Duodenum (tissue), 1 donor: Measurements from ENCODE around the gene ID2.

DNA sequence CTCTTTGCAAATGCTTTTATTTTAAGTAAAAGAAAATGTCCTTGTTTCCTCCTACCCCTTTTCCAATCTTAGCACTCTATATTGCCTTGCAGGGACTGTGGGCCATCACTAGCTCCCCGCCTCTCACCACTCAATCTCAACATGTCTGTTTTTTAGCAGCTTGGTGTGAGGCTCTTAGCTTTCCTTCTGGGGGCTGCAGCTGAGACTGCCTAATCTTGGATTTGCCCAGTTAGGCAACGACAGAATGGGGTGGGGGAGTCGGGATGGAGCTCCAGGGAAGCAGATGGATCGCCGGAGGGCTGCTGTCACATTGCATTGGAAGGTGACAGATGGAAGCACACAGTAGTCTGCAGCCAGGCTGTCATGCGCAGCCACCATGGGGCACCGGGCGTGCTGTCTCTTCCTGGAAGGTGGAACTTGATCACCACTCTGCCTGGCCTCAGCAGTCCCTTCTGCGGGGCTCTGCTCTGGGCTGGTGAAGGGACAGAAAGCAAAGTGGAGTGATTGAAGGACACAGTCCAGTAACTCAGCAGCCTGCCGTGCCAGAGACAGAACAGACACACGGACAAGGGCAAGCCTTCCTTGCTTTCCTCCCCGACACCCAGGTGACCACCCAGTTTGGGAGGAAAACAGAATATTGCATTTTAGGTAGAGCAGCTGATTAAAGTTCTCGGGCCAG lies 40.7 kb downstream of the RNF144A start:
- PRO-cap, result no peak

DNA sequence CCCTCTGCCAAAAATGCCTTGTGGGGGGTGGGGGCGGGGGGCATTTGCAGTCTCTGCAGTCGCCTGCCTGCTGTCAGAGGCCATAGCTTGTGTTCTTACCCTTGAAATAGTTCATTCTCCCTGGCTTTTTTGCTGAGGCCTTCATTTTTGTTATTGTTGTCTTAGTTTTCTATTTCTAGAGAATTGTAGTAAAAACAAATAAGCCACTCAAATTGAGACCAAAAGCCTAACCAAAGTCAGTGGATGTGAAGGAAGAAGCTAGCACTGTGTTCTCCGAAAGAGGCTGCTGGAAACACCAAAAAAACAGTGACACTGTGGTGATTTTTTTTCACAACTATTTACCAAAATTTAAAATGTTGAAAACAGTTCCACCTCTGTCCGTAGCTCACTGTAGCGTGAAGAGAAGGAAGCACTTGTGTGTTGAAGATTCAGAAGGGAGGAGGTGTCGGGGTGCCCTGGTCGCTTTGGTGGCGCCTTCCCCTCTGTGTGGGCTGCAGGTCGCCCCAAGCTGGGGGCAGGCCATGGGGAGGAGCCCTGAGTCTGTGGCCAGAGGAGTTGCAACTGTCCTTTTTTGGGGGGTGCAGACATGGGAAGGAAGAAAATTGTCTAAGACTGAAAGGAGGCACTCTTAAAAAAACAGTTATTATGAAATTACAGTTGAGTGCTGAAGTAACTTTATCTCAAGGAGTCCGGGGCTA lies 81.8 kb downstream of the RNF144A start:
- PRO-cap, result no peak

GRCh38 chr2:7026603-7027170 lies 109.5 kb downstream of the RNF144A start:
- PRO-cap, result no peak

- PRO-cap, result no peak
Observed at GRCh38 chr2:7057915-7058578, 140.8 kb downstream of the RNF144A start.

- PRO-cap, result bidirectional peak, plus-strand start at chr2:7431138, minus-strand start at chr2:7431047
Observed at GRCh38 chr2:7430901-7431837, 514.0 kb downstream of the RNF144A start.

DNA sequence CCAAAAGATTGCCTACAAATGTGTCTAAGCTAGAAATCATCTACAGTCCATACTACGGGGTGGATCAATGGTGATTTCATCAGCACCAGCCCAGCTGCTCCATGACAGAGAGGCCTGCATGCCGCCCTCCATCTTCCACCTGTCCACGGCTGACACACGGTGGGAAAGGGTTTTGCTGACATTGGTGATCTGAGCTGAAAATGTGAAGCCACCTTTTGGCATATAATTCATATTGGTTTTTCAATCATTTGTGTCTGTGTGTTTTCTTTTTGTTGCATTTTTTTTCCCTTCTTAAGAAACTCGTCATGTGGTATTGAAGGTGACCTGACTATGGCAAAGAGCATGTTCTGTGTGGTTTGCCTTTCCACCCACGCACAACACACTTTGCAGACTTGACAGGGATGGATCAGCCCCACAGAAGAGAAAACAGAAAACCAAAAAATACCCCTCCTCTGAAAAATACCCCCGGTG lies 533.1 kb downstream of the RNF144A start:
- PRO-cap, result unidirectional peak, plus-strand start at position 389 of the sequence

DNA sequence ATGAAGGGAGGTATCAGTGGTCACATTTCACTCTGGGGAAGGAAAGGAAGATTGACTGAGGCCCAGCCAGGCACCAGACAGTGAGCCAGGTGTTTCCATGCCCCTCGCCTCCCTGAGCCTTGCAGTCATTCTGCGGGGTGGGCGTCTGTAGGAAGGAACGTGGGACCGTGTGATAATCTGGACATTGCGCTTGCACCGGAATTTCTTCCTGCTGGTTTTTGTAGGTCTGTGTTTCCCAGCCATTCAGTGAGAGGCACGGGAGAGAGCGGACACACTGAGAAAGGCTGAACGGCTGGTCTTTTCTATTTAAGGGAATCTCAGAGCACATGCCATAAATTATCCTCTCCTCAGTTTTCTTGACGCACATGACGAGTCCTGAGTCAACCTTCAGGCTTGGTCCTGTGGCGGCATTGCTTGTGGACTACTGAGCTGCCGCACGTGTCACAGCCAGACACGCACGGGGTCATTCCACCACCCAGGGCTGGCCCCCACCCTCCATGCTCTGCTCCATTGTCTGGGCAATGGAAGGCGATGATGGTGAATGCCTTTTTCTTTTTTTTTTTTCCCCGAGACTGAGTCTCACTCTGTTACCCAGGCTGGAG lies 519.3 kb upstream of the ID2 start:
- PRO-cap, result no peak

- PRO-cap, result no peak
Observed at GRCh38 chr2:8234094-8234645, 447.7 kb upstream of the ID2 start.

DNA sequence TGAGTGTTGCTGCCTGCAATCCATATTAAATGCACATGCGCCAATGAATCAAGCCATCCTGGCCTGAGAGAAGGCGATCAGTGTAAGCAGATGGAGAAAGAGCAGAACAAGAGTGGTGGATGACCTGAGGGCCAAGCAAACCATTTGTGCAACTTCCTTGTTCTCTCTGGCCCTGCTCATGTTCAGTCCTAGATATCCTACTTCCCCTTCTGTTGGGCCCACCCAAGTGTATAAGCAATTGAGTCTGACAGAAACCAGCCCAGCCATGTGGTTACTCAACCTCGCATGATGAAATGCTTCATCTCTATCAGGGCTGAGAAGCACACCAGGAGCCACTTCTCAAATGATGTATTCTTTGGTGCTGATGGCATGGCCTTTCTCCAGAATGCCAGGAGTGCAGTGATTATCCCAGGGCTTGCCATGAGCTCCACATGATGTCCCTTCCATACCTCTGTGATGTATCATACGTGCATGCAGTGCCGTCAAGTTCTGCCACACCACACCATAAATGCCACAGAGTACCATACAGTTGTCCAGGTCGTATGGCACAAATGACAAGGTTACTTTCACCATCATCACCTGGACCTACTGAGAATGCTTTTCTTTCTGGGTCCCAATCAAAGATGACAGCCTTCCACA lies 382.9 kb upstream of the ID2 start:
- PRO-cap, result no peak

DNA sequence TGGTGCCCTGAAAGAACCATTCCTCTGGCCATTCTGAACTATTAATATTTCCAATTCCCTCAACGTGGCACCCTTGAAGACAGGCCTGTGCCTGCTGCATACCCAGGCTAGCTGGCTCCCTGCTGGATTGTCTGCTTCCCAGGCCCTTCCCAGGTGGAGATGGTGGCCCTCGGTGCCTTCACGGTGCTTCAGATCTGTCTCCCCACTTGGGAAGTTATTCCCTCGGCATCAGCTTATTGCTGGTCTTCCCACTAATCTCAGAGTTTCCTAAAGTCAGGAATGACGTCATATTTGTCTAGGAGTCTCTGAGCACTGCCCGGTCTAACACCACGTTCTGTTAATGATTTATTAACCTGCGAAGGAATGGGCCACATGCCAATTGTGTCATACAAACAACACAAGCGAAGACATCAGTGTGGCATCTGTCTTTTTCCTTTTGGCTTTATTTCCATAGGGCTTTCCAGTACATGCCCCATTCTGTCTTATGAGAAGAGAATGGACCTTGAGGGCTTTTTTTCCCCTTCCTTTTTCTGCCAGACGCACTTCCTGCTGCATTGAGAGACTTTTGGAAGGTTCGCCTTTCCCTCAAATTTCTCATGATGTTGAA lies 269.7 kb upstream of the ID2 start:
- PRO-cap, result no peak

DNA sequence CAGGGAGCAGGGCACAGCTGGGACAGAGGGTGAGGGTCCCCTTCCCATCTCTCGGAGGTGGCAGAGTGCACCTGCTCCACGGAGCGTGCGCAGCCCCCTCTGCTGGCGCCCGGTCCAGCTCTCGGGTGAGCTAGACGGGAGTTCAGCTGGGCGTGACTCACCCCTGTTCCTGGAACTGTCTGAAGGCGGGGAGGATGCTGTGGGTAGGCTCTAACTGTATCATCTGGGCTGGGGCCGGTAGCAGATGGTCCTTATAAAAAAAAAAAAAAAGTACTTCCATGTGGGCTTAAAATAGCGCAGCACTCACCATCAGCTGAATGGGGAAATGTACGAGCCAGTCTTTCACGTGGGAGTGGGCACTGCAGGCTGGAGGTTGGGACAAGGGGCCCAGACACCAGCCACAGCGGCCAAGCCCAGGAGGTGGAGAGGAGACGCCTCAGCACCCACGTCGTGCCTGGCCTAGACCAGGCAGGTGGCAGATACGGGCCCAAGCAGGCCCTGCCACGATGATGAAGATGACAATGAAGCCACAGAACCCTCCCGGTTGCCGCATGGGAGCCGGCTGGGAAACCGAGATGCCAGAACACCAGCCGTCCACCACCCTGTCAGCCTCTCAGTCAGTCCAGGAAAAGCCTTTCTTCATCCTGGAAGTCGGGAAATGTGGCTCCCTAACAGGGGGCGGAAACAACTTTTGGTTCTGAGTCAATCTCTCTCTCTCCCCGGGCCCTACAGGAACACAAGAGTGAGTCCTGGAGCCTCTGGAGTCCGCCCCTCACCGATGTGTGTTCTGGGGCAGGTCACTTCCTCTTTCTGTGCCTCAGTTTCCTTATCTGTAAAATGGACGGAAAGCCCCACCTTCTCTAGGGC lies 136.6 kb upstream of the ID2 start:
- PRO-cap, result bidirectional peak, plus-strand start at position 364 of the sequence, minus-strand start at position 101 of the sequence

DNA sequence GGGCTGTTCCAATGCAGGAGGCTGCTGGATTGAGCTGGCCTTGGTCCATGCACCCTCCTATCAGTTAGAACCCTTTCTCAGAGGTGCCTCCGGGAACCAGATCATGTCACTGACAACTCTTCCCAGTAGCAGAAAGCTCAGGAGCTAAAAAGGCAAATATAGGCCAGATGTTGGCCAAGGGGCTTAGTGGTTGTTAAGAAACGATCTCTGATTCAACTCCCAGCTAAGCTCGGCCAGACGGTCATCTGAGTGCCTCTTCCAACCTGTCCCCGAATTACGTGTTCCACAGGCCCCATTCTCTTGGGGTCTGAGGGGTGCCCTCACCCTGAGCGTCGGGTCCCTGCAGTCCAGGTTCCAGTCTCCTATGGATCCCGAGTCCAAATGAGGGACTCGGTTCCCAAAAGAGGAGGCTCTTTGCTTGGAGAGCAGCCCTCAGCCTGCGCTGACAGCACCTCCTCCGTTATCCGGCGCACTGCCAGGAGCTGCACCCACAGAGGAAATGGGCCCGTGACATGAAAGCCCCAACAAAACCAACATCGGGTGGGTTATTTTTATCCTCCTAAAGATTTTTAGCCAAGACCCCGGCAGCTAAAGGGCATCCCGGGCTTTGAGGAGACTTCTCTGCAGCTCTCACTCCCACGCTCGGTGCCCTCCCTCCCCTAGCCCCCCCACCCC lies 106.7 kb upstream of the ID2 start:
- PRO-cap, result no peak

DNA sequence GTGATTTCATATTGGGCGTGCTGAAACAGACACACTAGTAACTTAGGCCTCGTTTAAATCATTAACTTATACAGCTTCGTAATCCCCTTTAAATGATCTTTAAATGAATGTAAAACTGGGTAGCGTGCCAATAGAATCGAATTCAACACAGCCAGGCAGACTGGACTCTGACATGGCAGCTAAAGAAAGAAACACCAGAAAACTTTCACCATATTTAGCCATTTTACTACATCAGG lies 2.3 kb upstream of the ID2 start:
- PRO-cap, result no peak

DNA sequence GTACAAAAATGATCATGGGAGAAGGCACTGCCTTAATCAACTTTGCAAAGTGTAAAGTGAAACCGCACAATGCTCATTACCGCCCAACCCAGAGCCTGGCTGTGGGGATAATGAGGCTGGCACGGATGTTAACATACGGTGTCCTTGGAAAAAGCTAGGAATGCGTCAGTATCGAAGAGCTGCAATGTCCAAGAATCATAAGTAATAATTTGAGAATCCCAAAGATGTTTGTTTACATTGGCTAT lies 2.1 kb upstream of the ID2 start:
- PRO-cap, result unidirectional peak, minus-strand start at position 103 of the sequence

DNA sequence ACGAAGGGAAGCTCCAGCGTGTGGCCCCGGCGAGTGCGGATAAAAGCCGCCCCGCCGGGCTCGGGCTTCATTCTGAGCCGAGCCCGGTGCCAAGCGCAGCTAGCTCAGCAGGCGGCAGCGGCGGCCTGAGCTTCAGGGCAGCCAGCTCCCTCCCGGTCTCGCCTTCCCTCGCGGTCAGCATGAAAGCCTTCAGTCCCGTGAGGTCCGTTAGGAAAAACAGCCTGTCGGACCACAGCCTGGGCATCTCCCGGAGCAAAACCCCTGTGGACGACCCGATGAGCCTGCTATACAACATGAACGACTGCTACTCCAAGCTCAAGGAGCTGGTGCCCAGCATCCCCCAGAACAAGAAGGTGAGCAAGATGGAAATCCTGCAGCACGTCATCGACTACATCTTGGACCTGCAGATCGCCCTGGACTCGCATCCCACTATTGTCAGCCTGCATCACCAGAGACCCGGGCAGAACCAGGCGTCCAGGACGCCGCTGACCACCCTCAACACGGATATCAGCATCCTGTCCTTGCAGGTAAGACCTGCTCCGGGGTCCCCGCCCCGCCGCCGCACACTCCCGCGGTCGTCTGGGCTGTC lies at the start of gene ID2:
ID2 (plus strand) TSS at position 70 of the 589 bp plus-strand sequence.
- PRO-cap, result bidirectional peak, plus-strand start at position 70 of the sequence, minus-strand start outside the sequence

DNA sequence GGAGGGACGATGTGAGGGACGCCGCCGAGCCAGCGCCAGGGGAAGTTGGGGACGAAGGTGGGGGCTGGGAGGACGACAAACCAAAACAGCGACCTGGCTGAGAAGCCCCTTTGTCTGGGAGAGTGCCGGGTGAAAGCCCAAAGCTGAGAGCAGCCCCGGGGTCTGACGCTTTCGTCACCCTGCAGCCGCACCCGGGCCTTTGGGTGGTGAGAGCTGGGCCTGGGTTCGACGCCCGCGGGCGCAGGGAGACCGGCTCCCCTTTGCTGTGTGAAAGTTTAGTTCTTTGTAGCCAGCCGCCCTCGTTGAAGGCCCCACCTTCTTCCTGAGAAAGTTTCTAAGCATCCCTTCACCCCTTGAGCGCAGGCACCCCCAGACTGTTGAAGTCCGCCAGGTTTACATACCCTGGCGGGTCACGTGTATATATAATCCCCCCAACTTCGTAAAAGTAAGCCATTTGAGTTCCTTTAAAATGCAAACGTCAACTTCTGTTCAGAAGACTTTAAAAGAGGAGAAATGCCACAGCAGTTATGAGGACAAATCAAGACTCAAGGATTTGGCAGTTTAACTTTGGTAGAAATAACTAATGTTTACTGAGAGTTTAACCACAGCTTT lies 872 bp upstream of the MBOAT2 start:
- PRO-cap, result no peak

GRCh38 chr2:9112099-9112825 lies 94.3 kb upstream of the ASAP2 start:
- PRO-cap, result no peak

DNA sequence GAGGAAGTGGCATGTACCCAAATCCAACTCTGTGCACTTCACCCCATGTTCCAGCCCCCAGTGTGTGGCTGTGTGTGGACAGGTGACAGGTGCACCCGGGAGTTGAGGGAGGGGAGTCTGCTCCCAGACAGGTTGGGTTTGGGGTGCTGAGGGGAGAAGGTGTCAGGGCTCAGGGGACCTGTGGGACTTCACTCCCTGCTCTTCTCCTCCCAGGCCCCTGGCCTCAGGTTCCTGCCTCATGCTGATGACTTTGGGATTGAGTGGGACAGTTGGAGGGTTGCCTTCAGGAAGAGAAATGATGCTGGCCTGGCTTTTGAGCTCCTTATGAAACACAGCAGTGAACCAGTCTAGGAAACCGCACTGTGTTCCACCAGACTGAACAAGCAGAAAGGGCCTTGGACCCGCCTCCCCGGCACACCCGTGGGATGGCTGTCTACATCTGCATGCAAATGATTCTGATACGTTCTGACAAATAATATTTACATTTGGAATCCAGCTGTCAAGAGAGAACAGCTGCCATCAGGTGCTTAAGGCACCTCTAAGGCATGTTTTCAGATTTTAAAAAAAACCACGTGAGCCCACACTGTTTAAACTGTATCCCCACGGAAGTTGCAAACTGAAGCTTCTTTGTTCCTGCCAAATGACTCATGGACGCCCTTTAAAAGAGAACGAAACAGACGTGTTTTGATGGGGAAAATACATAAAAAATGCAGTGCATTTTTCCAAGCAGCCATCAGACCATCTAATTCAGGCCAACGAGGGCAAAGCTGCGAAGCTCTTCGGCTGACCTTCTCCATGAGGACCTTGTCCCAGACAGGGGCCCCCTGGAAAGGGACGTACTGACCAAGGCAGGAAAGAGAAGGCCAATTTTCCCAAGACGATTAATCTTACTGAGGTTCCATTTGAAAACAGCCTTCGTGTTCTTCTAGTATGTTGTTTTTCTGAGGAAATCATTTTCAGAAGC lies 27.6 kb upstream of the ASAP2 start:
- PRO-cap, result no peak

DNA sequence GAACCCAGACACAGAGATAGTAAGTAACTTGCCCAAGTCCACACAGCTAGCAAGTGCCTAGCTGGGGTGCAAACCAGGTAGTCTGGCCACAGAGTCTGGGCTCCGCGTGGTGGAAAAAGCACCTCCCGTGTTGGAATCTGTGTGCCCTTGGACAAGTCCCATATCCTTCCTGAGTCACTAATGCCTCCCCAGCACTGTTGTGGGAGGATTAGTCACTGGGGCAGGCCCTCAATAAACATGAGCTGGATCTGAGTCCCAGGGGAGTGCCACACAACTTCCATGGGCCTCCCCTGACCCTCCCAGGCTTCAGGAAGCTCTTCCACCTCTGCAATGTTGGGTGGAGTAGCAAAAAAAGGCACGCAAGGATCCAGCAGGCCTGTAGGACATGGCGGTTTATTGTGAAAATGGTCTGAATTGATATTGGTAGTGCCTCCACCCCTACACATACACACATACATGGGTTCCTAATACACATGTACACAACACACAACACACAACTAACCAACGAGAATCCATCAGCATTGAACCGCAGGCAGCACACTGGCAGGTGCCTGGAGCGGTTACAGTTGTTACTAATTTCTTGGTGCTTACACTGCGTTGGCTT lies 26.7 kb upstream of the ASAP2 start:
- PRO-cap, result no peak

GRCh38 chr2:9229258-9229745 lies 22.7 kb downstream of the ASAP2 start:
- PRO-cap, result no peak